Astrocyte (in vitro differentiated cells and primary cell): ENCODE data around the genes RAC3 and DCXR.

DNA sequence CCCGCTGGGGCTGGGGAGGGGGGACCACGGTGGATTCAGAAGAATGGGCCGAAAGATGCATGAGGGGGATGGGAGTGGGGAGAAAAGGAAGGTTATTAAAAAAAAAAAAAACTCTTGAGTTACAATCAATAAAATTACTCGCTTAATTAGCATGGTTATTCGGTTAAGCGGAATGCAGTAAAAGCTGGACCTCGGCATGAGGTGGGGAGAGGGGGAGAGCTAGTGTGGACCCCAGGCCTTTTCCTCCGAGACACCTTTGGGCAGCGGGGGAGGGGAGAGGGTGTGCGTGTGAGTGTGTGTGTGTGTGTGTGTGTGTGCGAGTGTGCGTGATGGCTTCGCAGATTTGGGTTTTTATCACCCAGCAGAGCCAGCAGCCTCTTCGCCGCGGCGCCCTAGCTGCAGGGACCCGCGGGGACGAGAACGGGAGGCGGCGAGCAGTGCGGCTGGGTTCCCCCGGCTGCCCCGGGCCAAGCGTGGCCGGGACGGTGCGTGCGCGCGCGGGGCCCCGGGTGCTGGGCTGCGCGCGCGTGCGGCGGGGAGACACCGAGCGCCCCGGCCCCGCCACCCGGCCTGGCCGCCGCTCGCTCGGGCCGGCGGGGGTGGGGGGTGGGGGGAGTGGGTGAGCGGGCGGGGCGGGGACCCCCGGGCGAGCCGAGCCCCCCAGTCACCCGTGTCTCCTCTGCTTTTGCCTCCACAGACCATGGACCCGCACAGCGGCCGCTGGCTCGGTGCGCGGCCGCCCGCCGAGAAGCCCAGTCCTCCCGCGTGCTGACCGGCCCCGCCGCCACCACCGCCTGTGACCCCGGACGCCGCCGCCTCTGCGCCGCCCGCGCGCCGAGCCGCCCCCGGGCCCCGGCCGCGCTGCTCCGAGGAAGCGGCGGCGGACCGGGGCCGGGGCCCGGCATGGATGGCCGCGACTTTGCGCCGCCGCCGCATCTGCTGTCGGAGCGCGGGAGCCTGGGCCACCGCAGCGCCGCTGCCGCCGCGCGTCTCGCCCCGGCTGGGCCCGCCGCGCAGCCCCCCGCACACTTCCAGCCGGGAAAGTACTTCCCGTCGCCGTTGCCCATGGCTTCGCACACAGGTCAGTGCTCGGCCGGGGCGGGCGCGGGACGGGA lies 3.9 kb downstream of the BAHCC1 start:
- PRO-cap, result unidirectional peak, plus-strand start at position 1,085 of the sequence
- RRBS, 2 experiments, result under 1 to 2% methylated on average over 49 to 60 of the region's 129 CpGs

- PRO-cap, result no peak
- RRBS, 2 experiments, result no CpG with 5 or more reads among the region's 12 CpGs
Measured at GRCh38 chr17:81400978-81401442, 5.8 kb downstream of the BAHCC1 start.

GRCh38 chr17:81421000-81421614 lies 25.9 kb downstream of the BAHCC1 start:
- PRO-cap, result no peak
- RRBS, 2 experiments, result 20 to 46% methylated on average over 5 to 6 of the region's 21 CpGs

DNA sequence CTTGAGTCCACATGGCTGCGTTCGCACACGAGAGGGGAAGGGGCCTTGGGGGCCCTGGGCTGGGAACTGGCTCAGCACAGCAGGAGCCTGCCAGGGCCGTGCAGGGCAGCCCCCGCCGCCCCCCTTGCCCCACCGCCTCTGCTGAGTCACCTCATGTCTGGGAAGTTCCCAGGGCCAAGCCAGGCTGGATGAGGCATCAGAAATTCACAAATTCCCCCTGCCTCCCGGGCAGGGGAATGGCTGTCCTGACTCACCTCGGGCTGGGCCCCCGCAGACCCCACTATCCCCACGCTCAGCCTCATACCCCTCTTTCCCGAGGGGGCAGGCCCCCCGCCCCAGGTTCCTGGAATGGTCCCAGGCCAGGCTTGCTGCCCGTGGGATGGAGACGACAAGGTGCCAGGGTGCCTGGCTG lies 28.0 kb downstream of the BAHCC1 start:
- PRO-cap, result no peak
- RRBS, 2 experiments, result no CpG with 5 or more reads among the region's 15 CpGs

DNA sequence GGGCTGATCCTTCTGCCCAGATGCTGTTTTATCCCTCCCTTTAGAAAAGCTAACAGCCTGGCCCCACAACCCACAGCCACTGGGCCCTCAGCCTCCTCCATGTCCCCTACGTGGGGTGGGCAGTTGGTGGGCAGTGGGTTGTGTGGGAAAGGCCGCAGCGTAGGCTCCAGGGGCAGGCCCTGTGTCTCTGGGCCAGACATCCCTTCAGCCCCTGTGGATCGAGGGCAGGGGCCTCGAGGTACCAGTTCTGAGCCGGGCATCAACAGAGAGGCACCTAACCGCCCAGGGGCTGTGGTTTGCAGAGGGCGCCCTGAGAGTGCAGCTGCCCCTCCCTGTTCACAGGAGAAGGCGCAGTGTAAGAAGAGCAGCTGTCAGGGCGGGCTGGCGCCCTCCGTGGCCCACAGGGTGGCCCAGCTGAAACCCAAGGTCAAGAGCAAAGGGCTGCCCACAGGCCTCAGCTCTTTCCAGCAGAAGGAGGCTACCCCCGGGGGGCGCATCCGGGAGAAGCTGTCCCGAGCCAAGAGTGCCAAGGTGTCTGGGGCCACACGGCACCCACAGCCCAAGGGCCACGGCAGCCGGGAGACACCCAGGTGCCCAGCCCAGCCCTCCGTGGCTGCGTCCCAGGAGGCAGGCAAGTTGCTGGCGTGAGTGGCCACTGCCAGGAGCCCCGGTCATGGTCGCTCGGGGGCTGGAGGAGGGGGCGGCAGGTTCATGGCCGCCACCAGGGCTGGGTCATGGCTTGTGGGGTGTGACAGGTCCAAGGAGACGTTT lies 56.5 kb downstream of the ACTG1 start:
- PRO-cap, result no peak
- RRBS, 2 experiments, result 85 to 86% methylated on average over 8 of the region's 28 CpGs

DNA sequence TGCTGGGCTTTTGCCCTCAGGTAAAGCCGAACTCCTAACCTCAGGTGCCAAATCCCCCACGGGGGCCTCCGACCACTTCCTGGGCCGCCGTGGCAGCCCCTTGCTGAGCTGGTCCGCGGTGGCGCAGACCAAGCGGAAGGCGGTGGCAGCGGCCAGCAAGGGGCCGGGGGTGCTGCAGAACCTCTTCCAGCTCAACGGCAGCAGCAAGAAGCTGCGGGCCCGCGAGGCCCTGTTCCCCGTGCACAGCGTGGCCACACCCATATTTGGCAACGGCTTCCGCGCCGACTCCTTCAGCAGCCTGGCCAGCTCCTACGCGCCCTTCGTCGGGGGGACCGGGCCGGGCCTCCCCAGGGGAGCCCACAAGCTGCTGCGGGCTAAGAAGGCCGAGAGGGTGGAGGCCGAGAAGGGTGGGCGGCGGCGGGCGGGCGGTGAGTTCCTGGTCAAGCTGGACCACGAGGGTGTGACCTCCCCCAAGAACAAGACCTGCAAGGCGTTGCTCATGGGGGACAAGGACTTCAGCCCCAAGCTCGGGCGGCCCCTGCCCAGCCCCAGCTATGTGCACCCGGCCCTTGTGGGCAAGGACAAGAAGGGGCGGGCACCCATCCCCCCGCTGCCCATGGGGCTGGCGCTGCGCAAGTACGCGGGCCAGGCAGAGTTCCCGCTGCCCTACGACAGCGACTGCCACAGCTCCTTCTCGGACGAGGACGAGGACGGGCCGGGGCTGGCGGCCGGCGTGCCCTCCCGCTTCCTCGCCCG lies 51.6 kb downstream of the ACTG1 start:
- PRO-cap, result no peak
- RRBS, 2 experiments, result 2 to 7% methylated on average over 5 of the region's 61 CpGs

DNA sequence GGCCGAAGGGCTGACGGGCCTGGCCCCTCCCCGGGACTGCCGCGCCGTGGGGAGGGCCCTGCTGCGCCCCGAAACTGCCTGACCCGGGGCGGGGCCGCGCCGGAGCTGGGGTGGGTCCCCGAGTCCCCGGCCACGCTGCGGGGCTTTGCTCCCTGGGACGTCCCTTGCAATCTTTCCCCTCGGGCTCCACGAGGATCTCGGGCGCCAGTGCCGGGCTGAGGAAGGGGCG lies 394 bp upstream of the ACTG1 start:
- PRO-cap, result no peak
- RRBS, 2 experiments, result under 1 to 3% methylated on average over 15 to 19 of the region's 24 CpGs

- PRO-cap, result no peak
- RRBS, 2 experiments, result no CpG with 5 or more reads among the region's 16 CpGs
Measured at GRCh38 chr17:81555695-81556608, 3.8 kb upstream of the FAAP100 start.

DNA sequence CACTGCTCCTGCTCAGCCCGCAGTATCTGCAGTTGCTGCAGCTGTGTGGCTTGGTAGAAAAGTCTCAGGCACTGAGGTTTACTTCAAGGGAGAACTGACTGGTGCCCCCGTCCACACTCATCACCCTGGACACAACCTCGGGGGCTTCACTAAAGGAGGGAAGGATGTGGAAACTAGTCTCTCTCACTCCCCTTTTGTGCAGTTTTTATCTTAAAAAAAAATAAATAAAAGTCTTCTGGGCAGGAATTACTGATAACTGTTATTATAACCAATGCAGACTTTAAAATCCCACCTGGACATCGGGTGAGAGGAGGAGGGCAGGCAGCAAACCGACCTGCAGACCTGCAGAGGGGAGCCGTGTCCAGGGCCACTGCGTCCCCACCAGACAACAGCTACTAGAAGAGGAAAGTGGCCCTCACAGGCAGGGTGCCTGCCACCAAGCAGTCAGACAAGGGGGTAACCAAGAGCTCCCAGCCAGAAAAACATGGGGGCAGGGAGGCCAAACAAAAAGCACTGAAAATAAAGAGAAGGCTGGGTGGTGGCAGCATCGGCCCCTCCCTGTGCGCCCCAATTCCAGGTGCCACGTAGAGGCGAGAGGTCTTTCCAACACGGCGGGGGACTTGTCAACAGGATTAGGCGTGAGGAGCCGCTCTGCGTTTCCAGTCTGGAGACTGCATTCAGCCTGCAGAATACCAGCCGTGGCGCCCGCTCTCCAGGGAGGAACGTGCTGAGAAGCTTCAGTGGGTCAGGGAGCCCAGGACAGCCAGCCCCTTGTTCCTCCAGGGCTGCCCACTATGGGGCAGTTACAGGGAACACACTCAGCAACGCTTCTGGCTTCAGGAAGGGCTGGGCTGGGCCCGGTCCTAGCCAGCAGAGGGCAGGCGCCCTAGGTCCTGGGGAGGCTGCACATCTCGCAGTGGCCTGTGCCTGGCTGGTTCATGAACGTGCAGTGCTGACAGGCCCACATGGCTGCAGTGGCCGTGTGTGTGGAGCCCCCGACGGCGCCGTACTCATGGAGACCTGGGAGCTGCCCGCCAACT lies 6.5 kb upstream of the FAAP100 start:
- PRO-cap, result no peak
- RRBS, 2 experiments, result no CpG with 5 or more reads among the region's 31 CpGs

DNA sequence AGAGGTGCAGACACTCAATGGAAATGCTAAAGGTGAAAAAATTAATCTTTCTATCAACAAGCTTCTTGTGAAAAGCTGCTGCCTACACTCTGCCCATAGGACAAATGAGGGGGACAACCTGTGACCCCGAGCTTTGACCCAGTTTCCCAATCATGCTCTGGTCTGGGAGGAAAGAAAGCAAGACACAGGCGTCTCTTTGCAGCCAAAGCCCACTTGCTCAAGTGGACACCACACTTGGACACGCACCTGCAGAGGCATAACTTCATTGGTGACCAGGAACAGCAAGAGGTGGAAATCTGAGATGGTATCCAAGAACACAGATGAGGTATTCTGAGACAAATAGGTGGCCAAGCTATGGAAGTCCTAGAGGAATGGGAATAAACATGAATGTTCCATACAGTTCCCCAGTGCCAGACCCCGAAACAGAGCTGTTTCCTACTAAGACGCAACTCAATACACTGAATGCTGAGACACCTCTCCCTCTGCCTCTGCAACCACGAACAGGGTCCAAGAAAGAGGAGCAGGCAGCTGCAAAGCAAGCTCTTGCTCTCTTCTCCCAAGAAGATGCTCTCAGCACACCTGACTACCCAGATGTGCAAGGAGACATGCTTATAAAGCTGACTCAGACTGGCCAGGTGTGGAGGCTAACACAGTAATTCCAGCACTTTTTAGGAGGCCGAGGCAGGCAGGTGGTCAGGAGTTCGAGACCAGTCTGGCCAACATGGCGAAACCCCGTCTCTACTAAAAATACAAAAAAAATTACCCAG lies 15.2 kb upstream of the FAAP100 start:
- PRO-cap, result no peak
- RRBS, 2 experiments, result no CpG with 5 or more reads among the region's 10 CpGs

DNA sequence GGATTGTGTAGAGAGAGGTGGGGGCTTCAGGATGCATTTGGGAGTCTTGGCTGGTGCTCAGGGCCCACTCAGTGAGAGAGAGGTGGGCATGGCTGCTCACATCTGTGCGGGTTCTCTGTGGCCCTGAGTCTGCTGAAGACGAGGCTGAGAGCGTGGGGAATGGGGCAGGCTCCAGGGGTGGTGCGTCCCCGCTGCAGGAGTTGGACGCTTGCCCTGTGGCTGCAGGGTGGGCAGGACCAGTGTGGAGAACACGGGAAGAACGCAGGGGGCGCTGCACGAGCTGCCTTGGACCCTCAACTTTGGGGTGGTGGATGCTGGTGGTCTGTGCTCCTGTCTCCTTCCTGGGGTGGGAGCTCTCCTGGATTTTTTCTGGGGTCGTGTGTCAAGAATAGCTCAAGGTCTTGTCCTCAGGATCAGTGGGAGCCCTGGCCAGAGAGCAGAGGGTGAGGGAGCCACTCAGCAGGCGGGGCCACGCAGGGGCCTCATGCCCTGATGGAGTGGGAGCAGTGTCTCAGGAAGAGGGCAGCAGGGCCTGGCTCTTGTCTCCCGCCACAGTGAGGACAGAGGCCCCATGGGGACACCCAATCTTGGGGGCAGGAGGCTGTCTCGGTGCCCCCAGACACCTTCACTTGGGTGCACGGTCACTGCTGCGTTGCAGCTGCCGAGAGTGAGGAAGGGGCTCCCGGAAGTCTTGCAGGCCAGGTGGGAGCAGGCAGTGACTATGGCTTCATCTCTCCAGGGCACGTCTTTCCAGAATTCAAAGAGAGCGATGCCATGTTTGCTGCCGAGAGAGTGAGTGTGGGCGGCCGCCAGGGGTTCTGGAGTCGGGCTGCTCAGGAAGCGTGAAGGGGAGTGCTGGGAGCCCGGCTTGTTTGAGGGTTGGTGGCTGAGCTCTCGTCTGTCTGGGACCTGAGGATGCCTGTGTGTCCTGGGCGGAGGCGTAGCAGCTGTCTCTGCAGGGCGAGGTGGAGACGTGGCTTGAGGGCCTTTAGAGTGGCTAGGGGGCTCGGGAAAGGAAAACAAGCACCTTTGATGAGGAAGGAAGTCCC lies 6.0 kb downstream of the HGS start:
- PRO-cap, result no peak
- RRBS, 2 experiments, result no CpG with 5 or more reads among the region's 33 CpGs

DNA sequence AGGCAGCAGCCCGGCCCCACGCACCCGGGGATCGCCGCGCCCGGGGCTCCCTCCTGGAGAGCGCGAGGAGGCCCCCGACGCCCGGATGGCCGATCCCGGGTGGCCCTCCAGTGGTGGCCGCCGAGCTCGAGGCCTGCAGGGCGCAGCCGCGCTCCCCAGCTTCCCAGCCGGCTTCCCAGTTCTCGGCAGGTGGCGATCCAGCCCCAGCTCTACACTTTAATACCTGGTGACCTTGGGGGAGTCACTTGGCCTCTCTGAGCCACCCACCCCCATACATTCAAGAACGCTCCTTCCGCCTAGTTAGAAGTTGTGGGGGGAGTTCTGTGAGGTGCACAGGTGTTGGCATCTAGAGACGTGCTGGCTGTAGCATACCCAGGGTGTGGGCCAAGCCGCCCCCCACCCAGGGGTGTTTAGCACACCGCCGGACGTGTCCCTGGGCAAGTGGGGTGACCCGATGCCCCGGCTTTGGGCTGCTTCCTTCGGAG lies 539 bp downstream of the SLC25A10 start:
- PRO-cap, result no peak
- RRBS, 2 experiments, result 1 to 6% methylated on average over 18 of the region's 33 CpGs

GRCh38 chr17:81809367-81809908 lies 5.5 kb downstream of the GCGR start:
- PRO-cap, result no peak
- RRBS, 2 experiments, result no CpG with 5 or more reads among the region's 13 CpGs

- PRO-cap, result no peak
- RRBS, 2 experiments, result no CpG with 5 or more reads among the region's 31 CpGs
Measured at GRCh38 chr17:81854850-81855903, 5.2 kb downstream of the P4HB start.

DNA sequence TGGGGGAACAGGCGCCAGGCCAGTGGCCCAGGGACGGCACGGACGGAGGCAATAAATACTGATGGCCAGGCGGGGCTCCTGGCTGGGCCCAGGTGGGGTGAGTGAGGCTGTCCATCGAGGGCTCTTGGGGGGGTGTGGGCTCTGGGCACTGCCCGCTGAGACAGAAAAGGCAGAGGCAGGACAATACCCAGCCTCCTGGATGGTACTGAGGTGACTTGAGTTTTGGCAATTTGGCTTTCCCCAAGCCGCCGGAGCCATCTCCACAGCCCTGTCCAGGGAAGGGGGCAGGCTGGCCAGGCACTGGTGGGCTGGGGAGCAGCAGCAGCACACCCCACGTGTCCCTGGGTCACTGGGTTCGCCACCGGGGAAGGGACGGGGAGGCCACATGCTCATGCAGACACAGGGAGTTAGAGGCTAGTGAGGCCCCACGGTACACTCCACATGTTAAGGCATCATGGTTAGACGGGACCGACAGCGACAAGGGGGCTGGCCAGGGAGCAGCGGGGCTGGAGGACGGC lies 3.2 kb downstream of the ARHGDIA start:
- PRO-cap, result no peak
- RRBS, 2 experiments, result 96% methylated on average over 4 of the region's 19 CpGs; no CpG with 5 or more reads in 1 of the 2 experiments

DNA sequence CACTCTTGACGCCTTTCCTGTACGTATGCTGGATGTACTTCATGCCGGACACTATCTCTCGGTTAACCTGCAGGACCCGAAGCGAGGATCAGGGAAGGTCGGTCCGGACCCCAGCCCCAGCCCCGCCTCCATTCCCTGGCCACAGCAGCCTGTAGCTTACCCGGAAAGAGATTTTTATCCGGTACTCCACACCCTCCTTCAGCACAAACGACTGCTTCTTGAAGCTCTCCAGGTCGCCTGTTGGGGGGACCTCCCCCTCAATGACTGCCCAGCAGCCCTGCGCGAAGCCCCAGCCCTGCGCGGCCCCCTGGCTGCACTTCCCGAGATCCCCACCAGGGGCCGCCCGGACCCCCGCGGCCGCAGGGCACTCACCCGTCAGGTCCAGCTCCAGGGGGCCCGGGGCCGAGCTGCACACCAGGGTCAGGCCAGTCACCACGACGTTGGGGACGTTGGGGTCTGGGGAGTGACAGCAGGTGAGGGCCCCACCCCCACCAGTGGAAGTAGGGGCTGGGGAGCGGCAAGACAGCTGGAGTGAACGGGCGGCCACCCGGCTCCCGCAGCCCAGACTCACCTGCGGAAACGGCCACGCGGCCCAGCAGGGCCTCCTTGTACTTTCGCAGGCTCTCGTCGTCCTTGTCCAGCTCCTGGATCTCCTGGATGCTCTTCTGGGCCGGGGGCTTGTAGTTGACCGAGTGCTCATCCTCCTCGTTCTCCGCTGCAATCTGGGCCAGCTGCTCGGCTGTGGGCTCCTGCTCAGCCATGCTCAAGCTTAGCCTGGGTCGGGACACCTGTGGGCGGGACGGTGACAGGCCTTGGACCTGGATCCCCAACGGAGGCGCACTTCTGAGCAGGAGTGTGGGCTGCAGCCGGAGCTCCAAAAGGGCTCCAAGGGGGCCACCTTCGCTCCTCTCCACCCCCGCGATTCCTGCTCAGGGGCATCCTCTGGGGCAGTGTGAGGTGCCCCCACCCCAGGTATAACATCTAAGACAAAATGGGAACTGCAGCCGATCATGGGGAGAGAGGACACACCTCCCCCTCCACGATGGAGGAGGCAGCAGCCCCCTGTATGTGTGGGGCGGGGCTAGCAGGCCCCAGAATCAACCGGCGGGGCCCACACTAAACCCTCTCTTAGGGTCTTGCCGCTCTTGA lies 1.6 kb downstream of the ARHGDIA start:
- PRO-cap, result no peak
- RRBS, 2 experiments, result 40% methylated on average over 16 to 17 of the region's 61 CpGs

DNA sequence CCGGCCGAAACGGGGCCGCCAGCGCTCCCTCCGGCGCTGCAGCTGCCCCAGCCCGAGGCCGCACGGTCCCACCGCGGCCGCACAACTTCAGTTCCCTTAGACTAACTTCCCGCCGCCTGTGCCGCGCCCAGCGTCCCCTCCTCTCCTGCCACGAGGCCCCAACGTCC lies 578 bp downstream of the ALYREF start:
- PRO-cap, result no peak
- RRBS, 2 experiments, result no CpG with 5 or more reads among the region's 20 CpGs

- PRO-cap, result bidirectional peak, plus-strand start at chr17:82031212, minus-strand start at chr17:82031119
- RRBS, 2 experiments, result 1 to 2% methylated on average over 80 to 88 of the region's 141 CpGs
Measured at GRCh38 chr17:82030936-82031890, at the start of gene RAC3. TSS of gene RAC3 (plus strand) at chr17:82031678.

DNA sequence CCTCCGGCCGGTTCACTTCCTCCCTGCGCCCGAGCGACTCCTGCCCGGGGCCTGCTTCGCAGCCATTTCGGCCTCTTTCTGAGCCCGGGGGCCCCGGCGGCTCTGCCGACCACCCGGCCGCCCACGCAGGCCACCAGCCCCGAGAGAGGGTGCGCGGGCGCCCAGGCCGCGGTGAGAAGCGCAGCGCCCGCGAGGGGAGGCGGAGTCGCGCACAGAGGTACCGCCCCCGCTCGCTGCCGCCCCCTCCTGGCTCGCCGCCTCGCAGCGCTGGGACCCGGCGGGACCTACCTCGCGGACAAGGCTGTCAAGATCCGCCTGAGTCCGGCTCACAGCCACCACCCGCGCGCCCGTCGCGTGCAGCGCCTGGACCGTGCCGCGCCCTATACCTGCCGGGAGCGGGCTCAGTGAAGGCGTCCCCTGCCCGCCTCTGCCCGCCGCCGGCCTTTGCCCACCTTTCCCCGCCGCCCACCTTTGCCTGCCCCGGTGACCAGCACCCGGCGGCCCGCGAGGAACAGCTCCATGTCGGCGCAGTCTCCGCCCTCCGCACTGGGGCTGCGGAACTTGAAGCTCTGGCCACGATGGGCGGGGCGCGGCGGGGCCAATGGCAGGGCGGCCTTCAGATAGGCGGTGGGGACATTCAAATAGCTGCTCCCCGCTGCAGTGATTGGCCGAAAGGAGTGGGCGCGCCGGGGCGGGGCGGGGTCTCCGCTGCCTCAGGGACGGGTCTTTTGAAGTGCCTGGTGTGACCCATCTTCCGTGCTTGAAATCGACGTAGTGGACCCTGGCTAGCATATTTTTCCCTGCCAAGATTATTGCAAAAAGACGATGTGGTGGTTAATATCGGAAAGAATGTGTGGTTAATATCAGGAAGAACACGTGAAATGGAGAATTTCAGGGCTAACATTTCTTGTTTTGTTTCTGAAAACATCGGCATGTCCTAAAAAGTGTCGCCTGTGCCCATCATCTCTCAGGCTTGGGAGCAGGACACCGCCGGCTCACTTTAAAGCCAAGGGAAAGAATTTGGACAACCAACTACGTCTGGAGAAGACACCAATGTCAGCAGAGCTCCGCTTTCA lies at the start of gene DCXR:
TSS of gene DCXR (minus strand) at position 536 of the 1,076 bp plus-strand sequence.
- PRO-cap, result unidirectional peak, minus-strand start at position 536 of the sequence; bidirectional peak, plus-strand start at position 759 of the sequence, minus-strand start at position 536 of the sequence
- RRBS, 2 experiments, result 1 to 3% methylated on average over 32 of the region's 99 CpGs

DNA sequence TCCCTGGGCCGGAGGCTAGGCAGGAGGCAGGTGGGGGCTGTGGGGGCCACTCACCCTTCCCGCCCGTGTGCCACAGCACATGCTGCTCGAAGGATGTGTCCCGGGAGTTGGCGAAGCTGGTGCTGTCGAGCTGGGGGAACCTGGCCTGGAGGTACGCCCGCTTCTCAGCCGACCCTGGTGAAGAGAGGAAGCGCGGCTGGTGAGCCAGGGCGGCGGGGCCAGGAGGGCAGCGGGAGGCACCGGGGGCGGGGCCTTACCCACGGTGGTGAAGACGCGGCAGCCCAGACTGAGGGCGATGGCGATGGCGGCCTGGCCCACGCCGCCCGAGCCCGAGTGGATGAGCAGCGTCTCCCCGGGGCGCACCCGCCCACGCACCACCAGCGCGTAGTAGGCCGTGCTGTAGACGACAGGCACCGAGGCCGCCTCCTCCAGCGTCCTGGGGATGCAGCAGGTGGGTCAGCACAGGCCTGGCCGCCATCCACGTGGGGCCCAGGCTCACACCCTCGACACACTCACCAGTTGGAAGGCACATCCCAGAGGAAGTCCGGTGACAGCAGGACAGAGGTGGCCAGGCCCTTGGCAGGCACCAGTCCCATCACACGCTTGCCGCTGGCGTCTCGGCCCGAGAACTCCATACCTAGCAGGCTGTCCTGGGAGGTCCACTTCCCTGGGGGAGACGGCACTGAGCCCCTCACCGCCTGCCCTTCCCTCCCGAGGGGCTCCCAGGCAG lies 14.2 kb downstream of the FASN start:
- PRO-cap, result no peak
- RRBS, 2 experiments, result 87 to 100% methylated on average over 1 to 10 of the region's 51 CpGs